Measurements from ENCODE around the gene PRR20G.

DNA sequence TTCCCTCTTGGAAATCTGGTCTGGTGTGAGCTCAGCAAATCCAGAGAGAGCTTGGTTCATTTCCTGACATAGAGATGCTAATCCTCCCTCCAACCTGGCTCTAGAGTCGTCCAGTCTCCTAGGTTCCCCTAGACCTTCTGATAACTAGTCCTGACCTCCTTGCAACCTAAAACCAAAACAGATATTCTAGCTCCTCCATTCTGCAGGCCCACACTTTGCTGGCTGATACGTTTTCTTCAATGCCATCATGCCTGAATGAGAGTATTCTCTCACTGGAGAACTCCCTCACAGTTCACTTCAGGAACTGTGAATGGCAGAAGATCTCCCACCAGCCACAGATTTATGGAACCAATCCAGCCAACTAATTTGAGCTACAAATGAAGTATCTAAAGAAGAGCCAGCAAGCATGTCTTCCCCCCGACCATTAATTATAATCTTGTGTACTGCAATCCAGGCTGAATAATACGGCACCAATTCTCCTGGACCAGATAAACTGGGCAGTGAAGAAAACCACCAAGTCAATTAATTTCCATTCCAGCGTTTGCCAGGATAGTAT, 1.6 kb downstream of the ZNF148 start:
- RRBS, result no CpG with 5 or more reads among the region's 5 CpGs

DNA sequence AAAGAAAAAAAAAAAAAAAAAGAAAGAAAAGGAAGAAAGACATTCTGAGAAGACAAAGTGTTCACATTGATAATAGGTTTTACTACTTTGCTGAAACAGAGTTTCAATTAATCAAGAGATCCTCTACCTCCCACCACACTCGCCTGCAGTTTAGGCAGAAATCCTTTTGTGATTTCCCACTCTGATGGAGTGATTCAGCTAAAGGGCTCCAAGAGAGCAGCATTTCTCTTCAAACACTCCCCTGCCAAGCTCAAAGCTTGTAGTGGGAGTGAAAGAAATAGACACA, 7.4 kb upstream of the OSBPL11 start:
- RRBS, result no CpG with 5 or more reads among the region's 1 CpG

DNA sequence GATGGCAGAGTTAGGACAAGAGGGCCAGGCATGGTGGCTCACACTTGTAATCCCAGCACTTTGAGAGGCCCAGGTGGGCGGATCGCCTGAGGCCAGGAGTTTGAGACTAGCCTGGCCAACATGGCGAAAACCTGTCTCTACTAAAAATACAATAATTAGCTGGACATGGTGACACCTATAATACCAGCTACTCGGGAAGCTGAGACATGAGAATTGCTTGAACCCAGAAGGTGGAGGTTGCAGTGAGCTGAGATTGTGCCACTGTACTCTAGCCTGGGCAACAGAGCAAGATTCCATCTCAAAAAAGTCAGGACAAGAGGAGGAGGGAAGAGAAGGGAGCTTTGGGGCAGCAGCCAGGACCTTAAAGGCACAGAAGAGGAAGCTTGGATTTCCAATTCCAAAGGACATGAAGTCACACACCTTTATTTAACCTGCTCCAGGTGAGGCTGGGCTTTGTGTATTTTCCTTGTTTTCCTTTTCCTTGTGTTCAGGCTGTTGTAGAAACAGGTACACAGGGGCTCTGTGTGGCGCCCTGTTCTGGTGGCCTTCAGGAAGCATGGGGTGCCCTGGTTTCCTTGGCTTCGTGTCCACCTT, 180.6 kb upstream of the OSBPL11 start:
- RRBS, result no CpG with 5 or more reads among the region's 6 CpGs

- RRBS, result no CpG with 5 or more reads among the region's 9 CpGs
These were observed 81.2 kb upstream of the ROPN1B start for GRCh38 chr3:125887587-125888362.

- RRBS, result 3% methylated on average over 17 of the region's 57 CpGs
These were observed 21.5 kb downstream of the ROPN1B start for GRCh38 chr3:125990226-125991174.

DNA sequence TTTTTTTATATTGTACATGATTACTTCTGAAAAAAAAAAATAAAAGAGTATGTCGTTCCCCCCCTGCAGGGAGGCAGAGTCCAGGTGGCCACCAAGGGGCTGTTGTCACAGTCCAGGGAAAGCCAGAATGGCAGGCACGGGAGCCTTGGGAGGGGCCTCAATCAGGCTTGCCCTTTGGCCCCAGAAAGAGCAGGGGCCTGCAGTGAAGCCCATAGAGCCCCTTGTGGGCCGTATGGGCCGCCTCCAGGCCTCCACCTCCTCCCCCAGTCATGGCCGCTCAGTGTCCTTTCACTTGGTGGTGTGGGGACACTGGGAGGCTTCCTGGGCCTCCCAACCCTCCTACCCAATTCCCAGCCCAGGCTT, 1.5 kb downstream of the ALDH1L1 start:
- RRBS, result no CpG with 5 or more reads among the region's 5 CpGs

DNA sequence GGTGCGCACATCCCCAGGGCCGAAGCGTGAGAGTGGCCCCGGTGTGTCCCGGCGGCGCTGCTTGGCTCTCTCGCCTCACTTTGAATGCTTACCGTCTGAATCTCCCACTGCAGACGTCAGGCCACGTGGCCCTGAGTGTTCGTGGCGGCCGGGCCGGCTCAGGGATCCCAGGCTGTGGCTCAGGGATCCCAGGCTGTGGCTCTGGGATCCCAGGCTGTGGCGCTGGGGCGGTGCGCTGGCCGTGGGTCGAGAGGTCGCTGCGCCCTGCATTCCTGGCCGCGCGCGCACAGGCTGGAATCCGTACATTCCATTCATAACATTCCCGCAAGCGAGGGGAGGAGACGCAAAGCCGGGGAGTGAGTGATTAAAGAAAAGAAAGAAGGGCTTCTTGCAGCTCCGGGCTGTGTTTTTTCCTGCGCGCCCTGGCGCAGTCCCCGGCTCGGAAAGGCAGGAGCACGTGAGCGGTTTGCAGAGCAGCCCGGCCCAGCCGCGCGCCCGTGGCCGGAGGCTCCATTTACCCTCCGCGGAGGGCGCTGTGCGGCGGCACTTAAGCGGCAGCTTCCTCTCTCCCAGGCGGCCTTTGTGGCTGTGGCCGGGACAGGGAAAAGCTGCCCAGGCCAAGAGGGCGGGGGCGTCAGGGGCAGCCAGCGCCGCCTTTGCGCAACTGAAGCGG, 87.0 kb upstream of the ALDH1L1 start:
- RRBS, result 5% methylated on average over 24 of the region's 59 CpGs

- RRBS, result 3% methylated on average over 15 of the region's 35 CpGs
These were observed 1.5 kb downstream of the KLF15 start for GRCh38 chr3:126355475-126356309.

GRCh38 chr3:126358046-126358485, 858 bp upstream of the KLF15 start:
- RRBS, result 4% methylated on average over 1 of the region's 10 CpGs

DNA sequence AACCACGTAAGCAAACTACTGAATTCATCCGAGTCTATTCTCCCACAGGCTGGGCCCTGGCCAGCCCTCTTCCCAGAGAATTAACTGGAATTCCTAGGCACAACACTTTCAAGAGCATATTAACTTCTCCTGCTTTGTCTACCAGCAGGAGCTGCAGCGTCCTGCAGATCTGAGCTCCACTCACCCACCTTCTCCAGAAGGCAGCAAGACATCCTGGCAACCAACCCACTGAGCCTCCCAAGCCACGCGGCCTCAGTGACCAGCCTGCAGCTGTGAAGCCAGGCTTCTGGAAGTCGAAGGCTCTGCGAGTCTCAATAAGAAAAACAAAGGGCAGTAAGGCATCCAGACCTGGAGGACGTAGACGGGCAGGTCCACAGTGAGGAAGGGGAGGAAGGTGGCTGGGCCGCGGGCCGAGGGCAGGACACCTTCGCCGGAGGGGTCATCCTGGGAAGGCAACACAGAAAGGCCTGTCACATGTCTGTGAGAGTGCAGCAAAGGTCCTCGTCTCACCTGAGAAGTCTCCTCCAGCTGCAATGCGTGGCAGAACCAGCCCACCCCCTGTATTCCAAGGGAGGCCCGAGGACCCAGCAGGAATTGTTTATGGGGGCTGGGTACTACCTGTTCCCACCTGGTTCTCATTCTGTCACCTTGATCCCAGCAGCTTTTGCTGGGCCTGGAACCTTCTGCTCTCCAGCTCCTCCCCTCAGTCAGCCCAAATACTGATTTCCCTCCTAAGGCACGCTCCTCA, 36.2 kb downstream of the ZXDC start:
- RRBS, result no CpG with 5 or more reads among the region's 18 CpGs

GRCh38 chr3:126442706-126443646, 32.7 kb downstream of the ZXDC start:
- RRBS, result no CpG with 5 or more reads among the region's 9 CpGs

DNA sequence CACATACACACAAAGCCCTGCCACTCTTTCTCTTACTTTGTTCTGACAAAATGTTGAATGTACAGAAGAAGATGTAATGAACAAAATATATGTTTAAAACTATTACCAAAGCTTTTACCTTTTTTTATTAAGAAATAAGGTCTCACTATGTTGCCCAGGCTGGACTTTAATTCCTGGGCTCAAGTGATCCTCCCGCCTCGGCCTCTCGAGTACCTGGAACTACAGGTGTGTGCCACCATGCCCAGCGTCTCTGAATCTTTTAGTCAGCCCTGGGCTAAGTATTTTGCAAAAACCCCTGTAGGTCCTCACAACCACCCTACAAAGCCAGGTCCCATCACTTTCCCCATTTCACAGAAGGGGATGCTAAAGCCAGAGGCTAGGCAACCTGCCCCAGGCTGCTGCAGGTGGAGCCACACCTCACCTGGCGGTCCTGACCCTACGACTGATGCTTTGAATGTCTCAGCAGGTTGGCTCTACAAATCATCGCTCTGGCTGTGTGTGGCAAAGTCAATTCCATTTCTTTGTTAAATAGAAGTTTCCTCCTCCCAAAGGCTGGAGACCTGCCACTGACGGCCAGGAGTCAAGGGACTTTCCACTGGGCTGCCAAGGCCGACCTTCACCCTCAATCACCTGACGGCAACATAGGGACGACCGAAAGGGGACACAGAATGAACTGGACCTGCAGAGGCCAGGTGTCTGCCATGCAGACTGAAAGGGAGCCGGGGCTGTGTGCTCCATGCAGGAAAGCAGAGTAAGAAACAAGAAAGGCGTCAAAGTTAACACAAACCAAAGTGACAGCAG, 26.4 kb downstream of the ZXDC start:
- RRBS, result no CpG with 5 or more reads among the region's 14 CpGs

- RRBS, result no CpG with 5 or more reads among the region's 4 CpGs
These were observed 27.0 kb downstream of the CHCHD6 start for GRCh38 chr3:126730936-126731479.

DNA sequence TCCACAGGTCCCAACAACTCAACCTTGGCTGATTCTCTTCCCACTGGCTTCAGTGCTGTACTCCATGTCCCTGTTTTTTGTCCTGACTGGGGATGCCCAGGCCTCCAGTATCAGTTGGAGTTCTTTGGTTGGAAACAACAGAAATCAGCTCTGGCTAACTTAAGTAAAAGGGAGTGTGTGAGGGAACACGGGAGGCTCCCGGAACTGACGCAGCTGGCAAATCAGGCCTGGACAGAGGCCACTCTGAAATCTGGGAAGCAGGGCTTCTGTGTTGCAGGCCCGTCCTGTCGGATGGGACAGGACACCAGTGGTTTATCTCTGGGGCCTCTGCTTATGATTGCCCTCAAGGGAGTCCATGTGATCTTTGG, 124.2 kb downstream of the CHCHD6 start:
- RRBS, result no CpG with 5 or more reads among the region's 5 CpGs

DNA sequence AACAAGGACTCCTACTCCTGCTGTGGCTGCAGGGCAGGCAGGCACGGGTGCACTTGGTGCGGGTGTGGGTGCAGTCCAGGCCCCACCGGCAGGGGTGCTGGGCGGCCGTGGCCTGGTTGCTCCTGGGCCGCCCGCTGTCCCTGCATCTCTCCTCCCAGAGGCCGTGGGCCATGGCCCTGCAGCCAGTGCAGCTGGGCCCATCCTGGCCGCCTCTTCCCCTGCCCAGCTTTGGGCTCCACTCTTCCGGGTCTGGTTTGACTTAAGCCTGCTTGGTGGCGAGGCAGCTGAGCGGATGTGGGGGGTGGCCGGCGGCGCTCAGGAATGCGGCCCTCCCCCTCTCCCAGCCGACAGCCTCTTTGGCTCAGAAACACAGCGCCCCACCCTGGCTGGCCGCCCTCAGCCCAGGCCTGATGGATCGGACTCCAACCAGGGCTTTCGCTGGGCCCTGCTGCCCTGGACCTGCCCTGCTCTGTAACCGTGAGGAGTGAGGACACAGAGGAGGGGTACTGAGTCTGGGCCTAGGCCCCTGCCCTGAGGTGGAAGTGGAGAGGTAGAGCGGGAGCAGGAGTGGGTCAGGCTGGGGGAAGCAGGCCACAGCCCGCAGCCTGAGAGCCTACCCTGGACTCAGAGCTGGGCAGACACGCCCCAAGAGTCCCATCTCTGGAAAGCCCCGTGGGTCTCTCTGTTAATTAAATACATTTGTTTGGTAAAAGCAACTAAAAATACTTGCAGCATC, 19.3 kb downstream of the PLXNA1 start:
- RRBS, result 2% methylated on average over 4 of the region's 26 CpGs

DNA sequence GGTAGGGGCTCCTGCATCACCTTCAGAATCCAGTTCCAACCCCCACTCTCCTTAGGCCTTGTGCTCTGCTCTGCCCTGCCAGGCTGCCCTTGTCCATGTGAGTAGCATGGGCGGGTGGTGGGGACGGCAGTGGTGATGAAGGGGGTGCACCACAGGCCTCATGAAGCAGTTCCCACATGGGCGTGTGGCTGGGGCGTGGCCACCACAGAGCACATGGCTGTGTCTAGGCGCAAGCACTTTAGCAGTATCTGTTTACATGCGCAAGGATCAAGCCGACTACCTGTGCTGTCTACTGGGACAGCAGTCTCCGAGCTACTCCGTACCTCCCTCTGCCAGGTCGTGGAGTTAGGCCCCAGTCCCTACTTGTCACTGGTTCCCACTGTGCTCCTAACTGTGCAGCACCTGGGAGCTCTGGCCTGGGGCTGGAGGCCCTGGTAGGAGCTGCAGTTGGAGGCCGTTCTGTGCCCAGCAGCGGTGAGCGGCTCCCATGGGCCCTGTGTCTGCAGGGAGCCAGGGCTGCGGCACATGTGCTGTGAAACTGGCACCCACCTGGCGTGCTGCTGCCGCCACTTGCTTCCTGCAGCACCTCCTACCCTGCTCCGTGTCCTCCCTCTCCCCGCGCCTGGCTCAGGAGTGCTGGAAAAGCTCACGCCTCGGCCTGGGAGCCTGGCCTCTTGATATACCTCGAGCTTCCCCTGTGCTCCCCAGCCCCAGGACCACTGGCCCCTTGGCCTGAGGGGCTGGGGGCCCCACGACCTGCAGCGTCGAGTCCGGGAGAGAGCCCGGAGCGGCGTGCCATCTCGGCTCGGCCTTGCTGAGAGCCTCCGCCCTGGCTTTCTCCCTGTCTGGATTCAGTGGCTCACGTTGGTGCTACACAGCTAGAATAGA, 53.6 kb downstream of the PLXNA1 start:
- RRBS, result no CpG with 5 or more reads among the region's 33 CpGs

- RRBS, result no CpG with 5 or more reads among the region's 21 CpGs
These were observed at the start of gene PRR20G for GRCh38 chr3:127287815-127288386. Gene PRR20G, minus strand, starts transcription at chr3:127288046.

GRCh38 chr3:127599228-127599797, 1.1 kb downstream of the MCM2 start:
- RRBS, result 34% methylated on average over 6 of the region's 13 CpGs

DNA sequence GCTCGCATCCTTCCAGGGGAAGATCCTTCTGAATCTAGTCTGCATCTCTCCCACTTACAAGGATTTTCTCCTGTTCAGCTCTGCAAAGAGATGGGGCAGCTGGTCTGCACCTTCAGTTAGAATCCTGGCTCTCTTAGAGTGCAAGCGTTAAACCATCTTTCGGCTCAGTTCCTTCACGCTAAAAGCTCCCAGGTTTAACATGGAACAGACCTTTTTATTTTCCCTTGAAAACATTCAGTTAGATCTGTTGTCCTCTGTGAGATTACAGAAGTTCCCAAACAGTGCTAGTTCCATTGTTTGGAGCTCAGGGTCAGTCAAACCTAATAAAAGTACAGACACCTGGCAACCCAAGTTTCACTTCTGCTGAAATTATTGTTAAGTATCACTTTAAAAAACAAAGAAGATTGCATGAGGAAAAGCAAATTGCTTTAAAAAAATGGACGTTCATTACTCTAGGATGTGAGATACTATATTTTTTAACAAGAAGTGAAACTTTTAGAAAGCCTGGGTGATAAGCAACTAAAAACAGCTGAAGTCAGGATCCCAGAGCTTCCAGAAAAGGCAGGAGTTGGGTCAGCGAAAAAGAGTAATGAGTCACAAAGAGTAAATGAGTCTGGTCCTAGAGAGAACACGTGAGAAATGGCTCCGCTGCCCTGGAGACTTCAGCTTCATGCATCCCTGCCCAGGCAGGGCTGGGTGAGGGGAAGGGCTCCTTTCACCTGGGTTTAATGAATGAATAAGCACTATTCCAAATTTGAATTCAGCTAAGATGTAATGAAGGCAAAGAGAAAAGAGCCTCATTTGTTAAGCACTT, 63.3 kb downstream of the ABTB1 start:
- RRBS, result no CpG with 5 or more reads among the region's 8 CpGs

DNA sequence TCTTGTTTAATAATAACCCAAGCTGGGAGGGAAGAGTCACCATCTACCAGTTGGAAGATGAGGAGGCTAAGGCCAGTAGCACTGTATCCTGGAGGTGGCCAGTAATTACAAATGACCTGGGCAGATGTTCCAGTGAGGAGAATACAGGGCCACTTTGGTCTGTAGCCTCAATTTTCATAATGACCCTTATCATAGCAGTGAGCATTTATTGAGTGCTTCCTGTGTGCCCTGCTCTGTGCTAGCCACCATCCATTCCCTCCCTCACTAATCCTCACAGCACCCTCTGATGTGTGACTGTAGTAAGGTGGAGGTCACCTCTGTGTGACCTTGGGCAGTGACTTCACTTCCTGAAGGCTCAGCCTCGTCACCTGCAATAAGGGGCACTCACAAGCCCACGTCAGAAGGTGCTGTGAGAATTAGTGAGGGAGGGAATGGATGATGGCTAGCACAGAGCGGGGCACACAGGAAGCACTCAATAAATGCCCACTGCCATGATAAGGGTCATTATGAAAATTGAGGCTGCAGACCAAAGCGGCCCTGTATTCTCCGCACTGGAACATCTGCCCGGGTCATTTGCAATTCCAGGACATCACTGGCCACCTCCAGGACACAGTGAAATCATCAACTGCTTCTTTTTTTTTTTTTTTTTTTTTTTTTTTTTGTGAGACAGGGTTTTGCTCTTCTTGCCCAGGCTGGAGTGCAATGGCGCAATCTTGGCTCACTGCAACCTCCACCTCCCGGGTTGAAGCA, 64.4 kb downstream of the ABTB1 start:
- RRBS, result no CpG with 5 or more reads among the region's 8 CpGs

All from non-pigmented ciliary epithelial cell (primary cell).